ENCODE measurements around a stretch of chrX.

DNA sequence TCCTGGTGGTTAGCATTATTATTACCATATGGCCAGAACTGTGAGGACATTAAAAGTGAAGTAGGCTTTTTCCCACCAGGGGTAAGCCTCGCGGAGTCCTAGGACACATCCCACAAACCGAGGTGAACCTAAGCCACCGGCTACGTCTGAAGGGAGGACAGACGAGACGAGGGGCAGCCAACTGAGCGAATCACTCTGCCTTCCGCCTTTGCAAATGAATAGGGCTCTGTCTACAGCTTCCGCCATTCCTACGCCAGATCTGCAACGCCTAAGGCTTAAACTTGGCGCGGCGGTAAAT is 90.7 kb downstream of the BCOR start:
- RRBS: no CpG with 5 or more reads among the region's 15 CpGs
CAGE:
- cytosol, long polyA plus RNA: no peak
- long polyA plus RNA: no peak
- nucleus, long polyA plus RNA: no peak

DNA sequence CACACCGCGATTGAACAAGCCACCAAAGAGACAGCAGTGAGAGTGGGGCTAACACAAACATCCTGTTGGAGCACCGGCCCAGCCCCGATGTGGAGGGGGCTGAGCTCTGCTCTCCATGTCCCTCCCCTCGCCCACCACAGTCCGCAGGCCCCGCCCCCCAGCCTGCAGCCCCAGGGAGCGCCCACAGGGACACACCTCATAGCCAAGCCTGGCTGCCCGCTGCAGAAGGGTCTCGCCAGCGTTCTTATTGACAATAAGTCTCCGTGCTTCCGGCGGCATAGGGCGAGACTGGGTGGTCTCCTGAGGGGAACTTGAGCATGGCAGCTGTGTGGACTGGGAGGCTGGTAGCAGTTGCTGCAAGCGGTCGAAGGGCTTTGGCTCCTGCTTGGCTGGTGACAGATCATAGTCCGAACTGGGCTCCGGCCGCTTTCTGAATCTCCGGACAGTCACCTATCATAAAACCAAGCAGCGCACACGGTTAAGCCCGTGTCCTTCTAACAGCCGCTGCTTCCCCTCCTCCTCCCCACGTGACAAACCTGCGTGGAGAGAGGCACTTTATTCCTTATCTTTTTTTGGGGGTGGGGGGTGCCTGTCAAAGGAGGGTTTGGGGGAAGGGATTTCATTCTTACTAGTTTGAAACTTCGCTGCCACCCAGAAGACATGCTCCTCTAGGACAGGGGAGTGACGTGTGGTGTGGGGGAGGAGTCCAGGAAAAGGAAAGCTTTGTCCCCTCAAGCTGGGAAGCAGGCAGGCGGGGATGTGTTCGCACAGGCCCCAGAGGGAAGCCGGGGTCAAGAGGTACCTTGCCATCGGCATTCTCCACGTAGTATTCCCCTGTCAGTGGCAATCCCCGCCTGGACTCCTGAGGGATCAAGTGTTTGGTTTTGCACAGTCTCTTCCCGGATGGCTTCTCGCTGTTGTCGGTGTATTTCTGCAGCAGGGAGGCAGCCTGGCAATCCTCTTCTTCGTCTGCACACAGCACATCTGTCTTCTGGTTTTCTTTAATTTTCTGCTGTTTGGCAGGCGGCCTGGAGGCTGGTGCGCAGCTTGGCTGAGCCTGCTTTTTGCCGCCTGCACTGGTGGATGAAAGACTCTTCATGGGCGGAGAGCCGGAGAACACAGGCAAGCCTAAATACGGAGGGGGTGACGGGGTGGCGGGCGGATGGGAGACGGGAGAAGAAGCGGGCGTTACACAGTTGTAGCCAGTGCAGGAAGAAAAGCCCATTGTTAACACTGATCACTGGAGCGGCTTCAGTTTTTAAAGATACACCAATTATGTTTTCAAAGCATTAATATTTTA is 35.4 kb downstream of the BCOR start:
- RRBS: no CpG with 5 or more reads among the region's 52 CpGs
CAGE:
- cytosol, long polyA plus RNA: no peak
- long polyA plus RNA: no peak
- nucleus, long polyA plus RNA: no peak

DNA sequence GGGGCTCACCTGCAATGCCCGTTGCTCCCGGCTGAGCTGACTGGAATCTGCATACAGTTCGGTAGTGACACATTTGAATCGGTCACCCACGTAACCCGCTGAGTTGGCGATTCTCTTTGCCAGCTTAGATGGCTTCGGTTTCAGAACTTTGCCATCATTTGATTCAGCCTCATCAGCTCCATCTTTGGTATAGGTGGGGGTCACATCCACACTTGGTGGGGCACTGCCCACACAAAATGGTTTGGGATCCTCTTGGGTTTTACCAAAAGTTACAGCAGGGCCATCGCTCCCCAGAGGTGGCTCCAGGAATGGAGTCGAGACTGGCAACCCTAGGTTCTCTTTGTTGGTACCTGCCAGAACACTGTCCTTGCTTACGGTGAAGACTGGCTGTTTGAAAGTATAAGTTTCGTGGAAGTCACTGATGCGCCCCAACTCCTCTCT is 25.4 kb downstream of the BCOR start:
- RRBS: no CpG with 5 or more reads among the region's 13 CpGs
CAGE:
- cytosol, long polyA plus RNA: no peak
- long polyA plus RNA: no peak
- nucleus, long polyA plus RNA: no peak

- RRBS: under 1% methylated on average over 49 of the region's 73 CpGs
CAGE:
- cytosol, long polyA plus RNA: no peak
- long polyA plus RNA: no peak
- nucleus, long polyA plus RNA: no peak
These were observed 5.9 kb downstream of the BCOR start for GRCh38 chrX:40091686-40092495.

DNA sequence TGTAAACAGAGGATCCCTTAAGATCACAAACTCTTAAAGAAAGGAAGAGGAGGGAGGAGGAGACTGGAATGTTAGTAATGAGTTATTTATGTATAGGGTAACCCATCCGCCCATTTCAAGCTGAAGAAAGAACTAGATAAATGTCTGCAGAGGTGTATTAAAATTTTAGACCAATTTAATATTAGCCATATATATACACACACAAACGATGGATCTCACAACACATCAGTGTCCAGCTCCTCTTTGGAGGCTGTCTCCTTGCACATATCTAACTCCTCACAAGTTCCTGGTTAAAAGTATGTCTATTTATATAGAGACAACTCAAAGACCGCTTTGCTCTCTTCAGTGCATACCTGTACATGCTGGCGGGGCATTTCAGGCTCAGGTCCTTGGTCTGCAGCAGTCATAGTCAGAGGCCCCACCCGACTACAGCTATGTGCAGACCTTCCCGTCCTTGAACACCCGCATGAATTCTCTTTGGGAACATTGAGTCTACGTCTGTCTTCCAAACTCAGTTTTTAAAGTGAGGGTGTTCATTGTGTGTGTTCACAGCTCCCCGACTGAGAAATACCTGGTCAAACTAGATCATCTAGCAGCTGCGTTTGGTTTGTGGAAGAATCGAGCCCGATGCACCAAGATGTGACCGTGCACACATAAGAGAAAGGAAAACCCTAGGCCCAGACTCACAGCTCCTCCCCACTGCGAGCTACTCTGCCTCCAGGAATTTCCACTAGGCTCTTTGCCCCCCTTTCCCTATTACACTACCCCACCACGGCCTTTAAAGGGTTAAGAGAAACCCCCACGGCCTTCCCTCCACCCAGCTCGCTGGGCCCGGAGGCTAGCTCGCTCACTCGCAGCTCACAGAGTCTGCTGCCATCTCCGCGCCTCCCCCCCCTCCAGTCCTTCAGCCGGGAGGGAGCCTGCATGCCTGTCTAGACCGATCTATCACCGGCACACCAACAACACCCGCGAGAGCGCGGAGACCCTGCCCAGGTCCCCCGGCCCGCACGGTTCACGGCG is 4.1 kb downstream of the BCOR start:
- RRBS: 1% methylated on average over 12 of the region's 34 CpGs
CAGE:
- cytosol, long polyA plus RNA: no peak
- long polyA plus RNA: no peak
- nucleus, long polyA plus RNA: no peak

DNA sequence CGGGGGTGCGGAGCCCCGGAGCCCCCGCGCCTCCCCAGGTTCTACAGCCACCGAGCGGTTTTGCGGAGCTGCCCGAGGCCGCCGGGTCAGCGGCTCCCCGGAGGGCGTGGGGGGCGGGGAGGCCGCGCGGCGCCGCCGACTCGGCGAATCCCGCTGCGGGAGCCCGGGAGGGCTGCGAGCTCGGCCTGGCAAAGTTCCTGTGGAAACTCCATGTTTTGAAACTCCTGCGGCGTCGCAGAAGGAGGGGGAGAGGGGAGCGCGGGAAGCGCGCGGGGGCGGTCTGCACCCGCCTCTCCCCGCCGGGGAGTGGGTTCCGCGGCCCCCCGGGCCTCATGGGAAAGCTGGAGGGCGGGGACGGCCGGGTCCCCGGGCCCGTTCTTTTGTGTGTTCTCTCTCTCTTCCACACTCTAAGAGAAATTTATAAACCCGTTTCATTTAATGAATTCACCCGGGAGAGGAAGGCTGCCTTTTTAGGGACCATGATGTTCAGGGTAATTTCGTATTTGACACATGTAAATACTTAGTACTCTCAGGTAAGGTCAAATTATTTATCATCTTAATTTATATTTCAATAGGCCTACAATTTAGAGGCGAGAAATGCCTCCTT is 12.0 kb upstream of the BCOR start:
- RRBS: under 1% methylated on average over 23 of the region's 52 CpGs
CAGE:
- cytosol, long polyA plus RNA: no peak
- long polyA plus RNA: no peak
- nucleus, long polyA plus RNA: no peak

DNA sequence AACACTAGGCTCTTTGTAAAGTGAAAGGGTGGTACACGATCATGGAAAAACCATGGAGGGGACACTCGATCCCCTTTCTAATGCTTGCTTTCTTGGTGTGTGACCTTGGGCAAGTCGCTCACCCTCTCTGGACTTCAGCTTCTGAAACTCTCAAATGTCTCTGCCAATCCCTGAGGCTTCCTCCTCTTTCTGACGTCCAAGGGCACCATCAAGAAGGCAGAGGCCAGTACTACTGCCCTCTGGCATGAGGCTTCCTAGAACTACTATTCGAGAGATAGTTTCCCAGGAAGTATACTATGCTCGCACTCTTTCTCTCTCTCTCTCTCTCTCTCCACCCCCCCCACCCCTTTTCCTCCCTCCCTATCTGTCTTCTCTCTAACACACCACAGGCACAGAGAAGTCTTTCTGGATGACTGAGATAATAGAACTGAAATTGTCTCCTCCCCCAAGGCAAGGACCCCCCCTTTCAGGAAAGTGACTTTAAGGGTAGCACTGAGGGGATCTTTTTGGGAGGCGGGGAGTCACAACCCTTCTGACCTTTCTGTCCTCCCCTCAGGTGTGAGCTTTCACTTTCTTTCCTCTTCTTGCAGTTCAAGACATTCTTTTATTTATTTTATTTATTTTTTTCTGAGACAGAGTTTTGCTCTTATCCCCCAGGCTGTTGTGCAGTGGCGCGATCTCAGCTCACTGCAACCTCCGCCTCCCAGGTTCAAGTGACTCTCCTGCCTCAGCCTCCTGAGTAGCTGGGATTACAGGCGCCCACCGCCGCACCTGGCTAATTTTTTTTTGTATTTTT is 20.1 kb upstream of the BCOR start:
- RRBS: no CpG with 5 or more reads among the region's 13 CpGs
CAGE:
- cytosol, long polyA plus RNA: no peak
- long polyA plus RNA: no peak
- nucleus, long polyA plus RNA: no peak

DNA sequence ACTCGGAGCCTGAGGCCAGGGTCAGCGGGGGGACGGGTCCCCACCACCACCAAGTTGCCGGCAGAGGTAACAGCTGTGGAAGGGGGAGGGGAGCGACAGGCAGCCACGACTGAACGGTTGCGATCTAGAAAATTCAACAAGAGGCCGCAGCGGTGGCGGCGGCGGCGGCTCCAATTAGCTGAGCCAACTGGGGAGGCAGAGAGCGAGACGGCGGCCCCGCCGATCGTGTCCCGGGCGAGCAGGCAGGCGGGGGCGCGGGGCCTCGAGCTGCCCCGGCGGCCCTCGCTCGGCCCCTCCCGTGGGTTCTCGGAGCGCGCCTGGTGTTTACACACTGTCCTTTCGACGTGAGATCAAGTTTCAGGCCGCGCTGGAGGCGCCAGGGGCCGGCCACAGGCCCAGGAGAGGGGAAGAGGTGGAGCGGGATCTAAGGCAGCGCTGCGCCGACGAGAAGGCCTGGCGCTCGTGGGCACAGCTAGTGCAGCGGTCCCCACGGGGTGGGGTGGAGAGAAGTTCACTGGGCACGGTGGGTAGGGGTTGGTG is 53.9 kb upstream of the BCOR start:
- RRBS: 1% methylated on average over 7 of the region's 50 CpGs
CAGE:
- cytosol, long polyA plus RNA: no peak
- long polyA plus RNA: no peak
- nucleus, long polyA plus RNA: no peak

DNA sequence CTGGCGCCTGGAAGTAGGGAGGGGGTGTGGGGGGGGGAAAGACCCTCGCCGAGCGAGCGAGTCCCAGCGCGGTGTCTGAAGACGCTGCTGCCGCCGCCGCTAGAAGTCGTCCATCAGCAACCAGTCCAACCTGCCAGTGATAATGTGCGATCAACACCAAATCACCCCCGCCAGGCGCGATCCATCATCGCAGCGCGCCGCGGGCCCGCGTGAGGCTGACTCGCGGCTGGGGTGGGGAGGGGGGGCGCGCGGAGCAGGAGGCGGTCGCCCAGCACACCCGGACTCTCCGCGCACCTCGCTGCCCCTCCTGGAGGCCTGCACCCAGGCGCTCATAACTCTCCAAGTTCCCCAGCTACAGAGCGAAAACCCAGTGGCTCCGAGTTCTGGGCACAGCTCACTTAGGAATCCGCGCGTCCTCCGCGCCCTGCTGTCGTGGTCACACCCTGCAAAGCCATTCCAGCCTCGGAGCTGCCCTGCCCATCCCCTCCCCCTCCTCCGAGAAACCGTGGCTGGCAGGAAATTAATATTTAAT is 57.9 kb upstream of the BCOR start:
- RRBS: no CpG with 5 or more reads among the region's 46 CpGs
CAGE:
- cytosol, long polyA plus RNA: no peak
- long polyA plus RNA: no peak
- nucleus, long polyA plus RNA: no peak

GRCh38 chrX:40201488-40202059 is 103.8 kb upstream of the BCOR start:
- RRBS: no CpG with 5 or more reads among the region's 4 CpGs
CAGE:
- cytosol, long polyA plus RNA: no peak
- long polyA plus RNA: no peak
- nucleus, long polyA plus RNA: no peak

DNA sequence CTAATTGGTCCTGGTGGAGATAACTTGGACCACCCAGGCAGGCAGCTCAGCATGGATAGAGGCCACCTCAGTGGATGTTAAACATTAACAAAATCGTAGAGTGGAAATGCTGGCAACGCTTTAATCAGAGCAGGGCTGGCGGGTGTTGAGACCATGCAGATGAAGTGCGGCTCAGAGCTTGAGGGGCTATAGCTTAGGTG is 178.0 kb upstream of the ATP6AP2 start:
- RRBS: no CpG with 5 or more reads among the region's 4 CpGs
CAGE:
- cytosol, long polyA plus RNA: no peak
- long polyA plus RNA: no peak
- nucleus, long polyA plus RNA: no peak

- RRBS: no CpG with 5 or more reads among the region's 4 CpGs
CAGE:
- cytosol, long polyA plus RNA: no peak
- long polyA plus RNA: no peak
- nucleus, long polyA plus RNA: no peak
These were observed 14.6 kb upstream of the MED14 start for GRCh38 chrX:40749887-40750370.

GRCh38 chrX:40755244-40755999 is 20.1 kb upstream of the MED14 start:
- RRBS: no CpG with 5 or more reads among the region's 9 CpGs
CAGE:
- cytosol, long polyA plus RNA: no peak
- long polyA plus RNA: no peak
- nucleus, long polyA plus RNA: no peak

DNA sequence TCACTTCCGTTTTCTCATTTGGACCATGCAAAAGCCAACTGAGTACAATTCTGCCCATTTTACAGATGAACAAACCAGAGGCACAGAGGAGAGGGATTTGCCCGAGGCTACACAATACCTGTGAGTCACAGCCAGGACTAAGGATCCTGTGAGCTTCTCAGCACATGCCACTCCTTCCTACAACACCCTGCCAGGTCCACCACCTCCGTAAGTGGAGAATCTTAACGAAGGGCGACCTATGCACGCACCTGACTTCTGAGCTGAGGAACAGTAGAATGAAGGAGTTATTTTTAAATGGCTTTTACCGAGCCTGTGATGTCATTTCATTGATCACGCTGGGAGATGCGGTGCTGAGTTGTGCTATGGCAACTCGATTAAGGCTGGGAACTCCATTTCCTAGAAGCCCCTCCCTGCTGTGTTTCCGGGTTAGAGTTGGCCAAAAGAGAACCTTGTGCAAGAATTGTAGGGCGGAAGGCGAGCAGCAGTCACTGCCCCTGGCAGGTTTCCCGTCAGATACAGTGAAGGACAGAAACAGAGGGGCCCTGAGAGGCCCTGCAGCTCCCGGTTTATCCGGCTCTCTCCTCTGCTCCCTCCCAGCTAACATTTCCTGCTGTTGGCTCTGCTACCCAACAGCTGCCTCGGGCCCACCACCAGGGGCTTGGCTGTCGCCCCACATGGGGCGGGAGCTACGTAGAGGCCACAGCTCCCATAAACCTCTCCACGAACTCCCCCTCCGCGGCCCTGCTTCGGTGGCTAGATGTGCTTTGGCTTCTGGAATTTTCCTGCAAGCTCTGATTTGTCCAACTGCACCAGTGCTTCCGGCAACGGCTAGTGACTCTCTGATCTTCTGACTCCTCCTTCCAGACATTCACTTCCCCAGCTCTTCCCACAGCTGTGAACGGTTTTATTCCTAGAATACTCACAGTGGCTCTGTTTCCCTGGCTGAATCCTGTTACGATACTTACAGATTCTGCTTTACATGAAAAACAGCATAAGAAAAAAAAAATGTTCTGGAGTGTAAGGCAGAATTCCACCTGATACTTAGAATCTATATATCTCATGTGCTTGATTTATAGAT is 75.0 kb upstream of the USP9X start:
- RRBS: no CpG with 5 or more reads among the region's 28 CpGs
CAGE:
- cytosol, long polyA plus RNA: no peak
- long polyA plus RNA: no peak
- nucleus, long polyA plus RNA: no peak

DNA sequence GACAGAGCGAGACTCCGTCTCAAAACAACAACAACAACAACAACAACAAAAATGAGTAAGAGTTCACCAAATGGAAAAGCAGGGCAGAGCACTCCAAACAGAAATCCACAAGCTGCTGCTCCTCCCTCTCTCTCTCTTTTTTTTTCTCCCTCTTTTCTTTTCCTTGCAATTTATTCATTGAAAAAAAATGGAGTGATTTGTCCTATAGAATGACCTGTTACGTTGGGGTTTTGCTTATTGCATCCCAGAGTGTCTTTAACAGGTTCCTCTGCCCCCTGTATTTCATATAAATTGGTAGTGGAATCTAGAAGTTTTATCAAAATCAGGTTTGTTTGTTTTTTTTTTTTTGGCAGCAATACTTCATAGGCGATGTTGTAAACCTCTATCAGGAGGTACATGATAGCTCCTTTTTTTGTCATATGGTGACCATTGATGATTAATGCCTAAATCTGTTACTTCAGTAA is 64.9 kb upstream of the USP9X start:
- RRBS: no CpG with 5 or more reads among the region's 4 CpGs
CAGE:
- cytosol, long polyA plus RNA: no peak
- long polyA plus RNA: no peak
- nucleus, long polyA plus RNA: no peak

- RRBS: no CpG with 5 or more reads among the region's 10 CpGs
CAGE:
- cytosol, long polyA plus RNA: no peak
- long polyA plus RNA: no peak
- nucleus, long polyA plus RNA: no peak
These were observed 59.4 kb upstream of the USP9X start for GRCh38 chrX:41025786-41026368.

- RRBS: no CpG with 5 or more reads among the region's 4 CpGs
CAGE:
- cytosol, long polyA plus RNA: no peak
- long polyA plus RNA: no peak
- nucleus, long polyA plus RNA: start-site peak on the plus strand at chrX:41095623-41095738, 18 reads
These were observed 10.2 kb downstream of the USP9X start for GRCh38 chrX:41095281-41096076.

GRCh38 chrX:41102386-41102698 is 17.1 kb downstream of the USP9X start:
- RRBS: no CpG with 5 or more reads among the region's 6 CpGs
CAGE:
- cytosol, long polyA plus RNA: no peak
- long polyA plus RNA: no peak
- nucleus, long polyA plus RNA: no peak

- RRBS: no CpG with 5 or more reads among the region's 4 CpGs
CAGE:
- cytosol, long polyA plus RNA: no peak
- long polyA plus RNA: no peak
- nucleus, long polyA plus RNA: no peak
These were observed 28.8 kb downstream of the USP9X start for GRCh38 chrX:41114101-41114446.

- RRBS: no CpG with 5 or more reads among the region's 5 CpGs
CAGE:
- cytosol, long polyA plus RNA: no peak
- long polyA plus RNA: no peak
- nucleus, long polyA plus RNA: start-site peak on the plus strand at chrX:41210513-41210519, 42 reads
These were observed 123.7 kb upstream of the DDX3X start for GRCh38 chrX:41210037-41210916.

Measured in H1 (cell line).